Smooth muscle cell (in vitro differentiated cells): ENCODE measurements around the genes CR2 and CD46.

GRCh38 chr1:206865904-206866504 lies 581 bp downstream of the IL20 start:
- RAMPAGE, long total RNA: no peak

- RAMPAGE, long total RNA: no peak
Measured at GRCh38 chr1:206895797-206896412, 1.3 kb upstream of the IL24 start.

DNA sequence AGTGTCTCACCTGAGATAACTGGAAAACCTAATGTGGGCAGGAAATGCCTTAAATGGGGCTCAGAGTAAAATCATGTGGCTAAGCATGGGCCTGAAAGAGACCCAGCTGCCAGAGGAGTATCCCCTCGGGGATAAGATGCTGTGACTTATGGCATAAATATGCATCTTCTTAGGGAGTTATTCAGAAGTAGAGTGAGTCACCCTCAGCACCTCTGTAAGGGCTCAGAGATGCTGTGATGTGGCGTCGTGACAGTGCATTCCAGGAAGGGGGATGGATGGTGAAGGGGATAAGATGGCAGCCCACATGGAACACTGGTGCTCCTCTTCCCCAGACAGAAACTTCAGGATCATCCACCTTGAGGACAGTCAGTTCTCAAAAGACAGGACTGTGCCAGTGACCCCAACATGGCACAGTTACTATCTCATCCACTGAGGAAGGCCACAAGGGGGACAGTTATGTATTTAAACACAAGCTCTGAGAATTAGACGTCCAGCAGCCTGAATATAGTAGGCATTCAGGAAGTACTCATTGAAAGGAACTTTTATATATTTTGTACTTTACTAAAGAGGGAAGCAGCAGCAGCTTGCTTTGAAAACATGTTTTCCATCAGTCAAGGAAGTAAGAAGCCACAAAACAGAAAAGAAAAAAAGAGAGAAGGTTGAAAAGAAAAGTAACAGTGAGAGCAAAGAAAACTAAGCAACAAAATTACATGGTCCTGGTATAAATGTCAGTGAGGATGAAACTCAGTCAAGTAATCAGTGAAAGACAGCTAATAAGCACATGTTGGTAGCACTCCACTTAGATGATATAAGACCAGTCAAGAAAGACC lies 8.3 kb downstream of the IL24 start:
- RAMPAGE, long total RNA: start-site peak on the plus strand centred at position 305 of the sequence, 62 bp wide, 27 and 26 reads in 2 replicates

GRCh38 chr1:206921387-206921804 lies 345 bp downstream of the FCMR start:
- RAMPAGE, long total RNA: no peak

GRCh38 chr1:206979296-206979681 lies 9.0 kb upstream of the FCAMR start:
- RAMPAGE, long total RNA: no peak

GRCh38 chr1:207021216-207021541 lies 11.4 kb downstream of the C1orf116 start:
- RAMPAGE, long total RNA: no peak

- RAMPAGE, long total RNA: no peak
Measured at GRCh38 chr1:207029771-207030400, 2.7 kb downstream of the C1orf116 start.

DNA sequence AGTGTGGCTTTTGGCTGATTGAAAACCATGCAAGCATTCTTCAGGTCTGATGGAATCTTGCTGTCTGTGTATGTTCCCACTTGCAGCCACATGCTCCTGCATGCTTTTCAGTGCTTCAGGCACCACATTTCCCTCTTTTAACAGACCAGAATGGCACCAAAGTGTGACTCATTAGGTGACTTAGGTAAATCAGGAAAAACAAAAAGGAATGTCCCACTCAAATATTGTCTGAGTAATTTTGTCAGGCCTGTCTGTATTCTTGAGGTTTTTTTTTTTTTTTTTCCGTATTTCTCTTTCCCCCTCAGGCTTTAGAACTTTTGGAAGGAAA lies 80.7 kb upstream of the CD55 start:
- RAMPAGE, long total RNA: no peak

DNA sequence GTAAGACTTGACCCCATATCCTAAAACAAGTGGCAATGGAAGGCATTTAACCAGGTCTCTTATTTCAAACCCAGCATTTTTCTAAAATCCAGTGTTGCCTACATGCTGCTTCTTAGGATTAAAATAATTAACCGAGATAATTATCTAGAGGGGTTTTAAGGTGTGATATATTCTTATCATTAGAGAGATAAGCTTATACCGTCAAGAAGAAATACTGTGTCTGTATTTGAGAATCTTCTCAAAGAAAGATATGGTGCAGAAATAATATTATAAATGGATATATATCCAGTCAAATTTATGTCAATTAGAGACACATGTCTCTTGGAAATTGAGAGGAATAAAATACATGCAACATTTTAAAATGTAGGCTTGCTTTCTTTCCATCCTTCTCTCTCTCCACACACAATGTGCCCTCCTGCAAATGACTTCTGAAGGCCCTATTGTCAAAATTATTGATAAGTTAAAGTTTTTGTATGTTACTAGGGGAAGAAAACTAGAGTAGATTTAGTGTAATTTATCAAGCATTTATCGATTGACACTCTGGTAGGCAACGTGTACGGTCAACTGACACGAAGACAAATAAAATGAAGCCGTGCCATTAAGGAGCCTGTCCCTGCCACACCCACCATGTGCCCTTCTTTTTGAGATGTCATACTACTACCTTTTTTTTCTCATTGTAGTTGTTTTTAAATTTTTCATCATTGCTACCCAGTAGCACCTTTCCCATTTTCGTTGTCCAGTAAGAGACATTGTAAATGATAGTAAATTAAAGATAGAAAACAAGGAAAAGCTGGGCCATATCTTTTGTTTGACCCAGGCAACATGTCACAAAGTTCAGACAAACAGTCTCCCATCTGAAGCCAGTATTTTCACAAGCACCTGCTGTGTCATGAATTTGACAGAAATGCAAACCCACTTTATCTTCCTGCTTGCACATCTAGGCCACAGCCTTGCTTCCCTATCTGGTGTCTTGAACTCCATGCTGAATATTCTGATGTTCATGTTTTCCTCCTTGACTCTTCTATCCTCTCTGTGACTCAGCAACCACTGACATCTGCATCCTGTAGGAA lies 6.1 kb downstream of the CD55 start:
- RAMPAGE, long total RNA: no peak

DNA sequence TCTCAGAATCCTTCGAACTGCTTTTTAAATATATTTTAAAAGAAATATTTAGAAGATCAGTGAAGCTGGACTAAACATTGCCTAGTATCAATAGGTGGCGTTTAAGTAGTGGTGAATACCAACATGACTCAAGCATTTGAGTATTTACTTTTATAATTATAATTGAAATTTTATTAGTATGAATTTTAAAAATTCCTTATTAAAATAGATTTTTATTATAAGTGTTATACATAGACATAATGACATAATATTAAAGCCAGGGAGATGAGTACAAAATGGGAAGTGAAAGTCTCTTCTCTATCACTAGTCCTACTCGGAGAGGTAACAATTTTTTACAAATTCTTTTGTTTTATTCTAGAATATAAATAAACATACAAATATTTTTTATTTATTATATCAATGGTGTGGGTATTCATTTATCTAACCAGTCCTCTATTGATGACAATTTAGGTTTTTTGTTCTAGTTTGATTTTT lies 10.4 kb downstream of the CD55 start:
- RAMPAGE, long total RNA: no peak

DNA sequence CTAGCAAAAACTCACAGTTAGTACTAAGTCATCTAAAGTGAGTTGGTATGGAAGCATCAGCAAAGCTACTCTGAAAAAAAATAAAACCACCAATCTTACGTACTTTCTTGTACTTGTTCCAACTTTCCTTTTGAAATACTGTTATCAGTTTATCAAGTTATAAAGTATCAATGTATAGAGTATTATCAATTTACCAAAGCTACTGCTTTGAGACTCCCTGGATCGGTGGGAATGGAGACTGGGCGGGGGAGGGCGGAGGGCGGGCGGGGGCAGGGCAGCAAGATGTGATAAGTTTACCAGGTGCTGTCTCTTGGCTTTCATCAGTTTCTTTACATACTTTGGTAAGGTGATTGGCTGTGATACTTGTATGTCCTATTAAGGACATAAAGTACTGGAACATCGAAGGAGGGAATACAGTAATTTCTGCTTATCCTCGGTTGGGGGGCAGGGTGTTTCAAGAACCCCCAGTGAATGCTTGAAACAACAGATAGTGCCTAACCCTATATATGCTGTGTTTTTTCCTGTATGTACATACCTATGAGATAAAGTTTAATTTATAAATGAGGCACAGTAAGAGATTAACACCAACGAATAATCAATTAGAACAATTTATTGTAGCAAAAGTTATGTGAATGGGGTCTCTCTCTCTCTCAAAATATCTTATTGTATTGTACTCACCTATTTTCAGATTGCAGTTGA lies 36.0 kb downstream of the CD55 start:
- RAMPAGE, long total RNA: no peak

DNA sequence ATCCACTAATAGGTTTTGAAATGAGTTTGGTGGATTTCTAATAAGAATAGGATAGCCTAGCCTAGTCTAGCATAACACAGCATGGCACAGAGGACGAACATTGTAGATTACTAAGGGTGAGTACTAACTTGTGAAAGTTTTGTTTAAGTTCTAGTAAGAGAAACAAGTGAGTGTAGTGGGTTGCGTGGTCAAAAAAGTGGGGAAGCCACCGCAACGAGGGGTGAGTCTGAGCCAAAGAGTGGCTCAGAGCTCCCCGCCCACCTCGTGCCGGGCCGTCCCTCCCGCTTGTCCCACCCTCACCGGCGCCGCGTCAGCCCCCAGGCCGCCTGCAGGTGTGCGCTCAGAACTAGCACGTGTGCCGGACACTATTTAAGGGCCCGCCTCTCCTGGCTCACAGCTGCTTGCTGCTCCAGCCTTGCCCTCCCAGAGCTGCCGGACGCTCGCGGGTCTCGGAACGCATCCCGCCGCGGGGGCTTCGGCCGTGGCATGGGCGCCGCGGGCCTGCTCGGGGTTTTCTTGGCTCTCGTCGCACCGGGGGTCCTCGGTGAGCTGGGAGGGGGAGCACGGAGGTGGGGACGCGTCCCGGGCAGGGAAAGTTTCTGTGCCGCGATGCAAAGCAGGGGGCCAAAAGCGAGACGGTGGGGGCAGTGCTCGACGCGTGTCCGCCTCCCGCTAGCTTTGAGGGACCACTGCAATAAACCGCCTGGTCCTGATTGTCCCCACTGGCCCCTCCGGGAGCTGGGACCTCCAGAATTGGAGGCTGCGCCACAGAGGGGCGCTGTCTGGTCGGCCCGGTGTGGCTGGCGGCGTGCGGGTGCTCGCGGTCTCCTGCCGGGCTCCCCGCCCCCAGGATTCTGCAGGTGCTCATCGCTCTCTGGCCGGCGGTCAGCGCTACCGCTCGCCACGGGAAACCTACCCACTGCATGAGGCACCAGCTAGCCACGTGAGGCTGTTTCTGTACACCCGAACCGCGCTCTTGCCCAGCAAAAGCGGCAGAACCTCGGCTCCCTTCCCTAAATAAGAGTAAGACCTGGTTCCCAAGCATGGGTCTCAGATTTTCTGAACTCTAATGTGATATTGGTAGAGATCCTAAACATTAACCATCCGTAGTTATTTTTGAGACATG lies at the start of gene CR2:
TSS of gene CR2 (plus strand) at position 396 of the 1,126 bp plus-strand sequence.
- RAMPAGE, long total RNA: no peak

DNA sequence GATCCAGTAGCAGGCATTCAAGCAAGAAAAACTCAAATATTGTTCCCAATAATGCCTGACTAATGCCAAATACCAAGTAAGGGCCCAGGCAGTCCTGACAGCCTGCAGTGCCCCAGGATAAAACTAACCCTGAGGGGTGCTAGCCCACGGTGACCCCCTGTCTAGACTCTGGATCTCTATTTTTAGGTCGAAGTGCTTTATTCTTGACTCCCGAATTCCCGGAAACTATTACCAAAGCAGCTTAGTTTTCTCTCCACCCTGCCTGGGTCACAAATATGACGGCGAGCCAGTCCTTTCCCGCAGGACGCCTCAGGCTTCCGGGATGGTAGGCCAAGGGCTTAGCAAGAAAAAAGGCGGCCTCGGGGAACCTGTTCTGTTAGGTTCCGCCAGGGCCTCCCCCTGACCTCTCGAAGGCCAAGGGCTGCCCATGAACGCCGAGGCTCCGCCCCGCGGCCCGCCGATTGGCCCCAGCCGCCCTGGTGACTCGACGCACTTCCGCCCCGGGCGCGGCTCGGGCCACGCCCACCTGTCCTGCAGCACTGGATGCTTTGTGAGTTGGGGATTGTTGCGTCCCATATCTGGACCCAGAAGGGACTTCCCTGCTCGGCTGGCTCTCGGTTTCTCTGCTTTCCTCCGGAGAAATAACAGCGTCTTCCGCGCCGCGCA lies at the start of gene CD46:
TSS of gene CD46 (plus strand) at position 507 of the 666 bp plus-strand sequence.
- RAMPAGE, long total RNA: start-site peak on the plus strand centred at position 547 of the sequence, 90 bp wide, 13,853 and 10,620 reads in 2 replicates

- RAMPAGE, long total RNA: no peak
Measured at GRCh38 chr1:207755953-207756695, 4.3 kb downstream of the CD46 start.

GRCh38 chr1:207809832-207810722 lies 58.2 kb downstream of the CD46 start:
- RAMPAGE, long total RNA: no peak

DNA sequence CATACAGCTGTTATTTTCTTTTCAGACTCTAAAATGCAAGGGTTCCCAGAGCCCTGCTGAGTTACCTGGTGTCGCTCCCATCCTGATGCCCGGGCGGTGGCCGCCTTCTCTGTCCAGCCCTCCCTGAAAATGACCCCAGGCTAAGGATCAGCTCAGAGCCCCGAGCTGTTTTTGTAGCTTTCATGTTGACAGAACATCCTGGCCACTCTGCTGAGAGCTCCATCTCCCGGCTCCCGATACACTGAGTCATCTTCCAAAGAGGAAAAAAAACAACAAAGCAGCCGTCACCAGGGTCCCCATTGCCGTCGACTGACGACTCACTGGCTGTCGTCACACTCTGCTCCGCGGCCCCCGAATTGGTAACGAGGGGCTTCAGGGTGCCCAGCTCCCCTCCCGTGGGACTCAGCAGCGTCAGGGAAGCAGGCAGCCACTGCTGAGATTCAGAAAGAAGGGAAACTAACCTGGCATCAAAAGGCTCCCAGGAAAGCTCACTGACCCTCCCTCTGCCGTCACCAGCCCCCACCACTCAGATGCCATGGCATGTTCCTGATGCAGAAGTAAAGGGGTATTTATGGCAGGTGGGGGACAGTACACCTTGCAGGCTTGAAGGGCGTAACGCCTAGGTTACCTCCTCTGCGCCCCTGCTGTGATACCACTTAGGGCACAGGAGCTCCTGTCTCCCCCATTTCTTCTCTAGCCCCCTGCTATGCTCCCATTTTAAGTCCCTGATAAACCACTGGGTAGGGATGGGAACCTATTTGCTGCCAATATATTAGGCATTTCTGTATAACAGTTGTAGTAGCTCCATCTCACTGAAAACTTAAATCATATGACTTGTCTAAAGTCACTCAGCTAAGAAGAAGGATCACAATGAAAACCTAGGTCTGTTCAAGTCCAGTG lies 67.3 kb downstream of the CD46 start:
- RAMPAGE, long total RNA: no peak

- RAMPAGE, long total RNA: no peak
Measured at GRCh38 chr1:207819797-207820195, 67.9 kb downstream of the CD46 start.

DNA sequence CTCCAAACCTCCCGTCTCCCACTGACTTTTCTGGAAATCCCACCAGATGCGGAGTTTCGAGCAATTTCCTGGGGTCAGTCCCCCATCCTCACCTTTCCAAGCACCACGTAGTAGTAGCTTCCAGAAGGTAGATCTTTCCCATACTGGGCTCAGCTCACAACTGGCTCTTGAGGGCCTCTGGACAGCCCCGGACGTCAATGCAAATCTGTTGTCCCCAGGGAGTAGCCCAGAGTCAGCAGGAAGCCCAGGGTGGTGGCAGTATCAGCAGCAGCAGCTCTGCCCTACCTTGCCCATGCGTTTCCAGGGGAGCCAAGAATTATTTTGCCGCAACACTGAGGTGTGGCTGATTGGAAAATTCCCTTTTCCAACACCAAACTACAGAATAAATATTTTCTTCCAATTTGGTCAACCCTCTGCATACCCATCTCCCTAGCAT lies 70.3 kb downstream of the CD46 start:
- RAMPAGE, long total RNA: no peak

GRCh38 chr1:207823498-207823817 lies 71.6 kb downstream of the CD46 start:
- RAMPAGE, long total RNA: no peak

- RAMPAGE, long total RNA: no peak
Measured at GRCh38 chr1:207830591-207831158, 78.8 kb downstream of the CD46 start.